Airway epithelial cell (primary cell): ENCODE data around the gene CEP68.

DNA sequence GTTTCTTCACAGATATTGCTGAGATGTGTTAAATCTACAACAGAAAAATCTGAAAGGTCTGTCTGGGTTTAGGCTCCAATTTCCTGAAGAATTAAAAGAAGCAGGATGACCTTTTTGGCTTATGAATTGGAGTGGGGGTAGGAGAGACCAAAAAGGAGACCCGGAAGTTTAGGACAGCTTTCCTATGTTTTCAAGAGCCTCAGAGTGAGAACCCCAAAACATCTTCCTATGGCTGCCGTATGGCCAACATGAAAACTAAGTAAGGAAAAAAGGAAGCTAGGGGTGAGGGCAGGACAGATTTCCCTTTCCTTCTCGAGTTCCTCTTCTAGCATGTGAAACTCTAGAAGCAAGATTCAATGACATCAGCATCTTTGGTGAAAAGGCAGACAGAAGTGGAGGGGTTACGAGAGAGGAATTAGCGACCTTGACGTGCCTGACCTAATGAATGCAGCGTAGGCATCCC, 47.7 kb upstream of the PELI1 start:
- RAMPAGE, long total RNA: no peak

DNA sequence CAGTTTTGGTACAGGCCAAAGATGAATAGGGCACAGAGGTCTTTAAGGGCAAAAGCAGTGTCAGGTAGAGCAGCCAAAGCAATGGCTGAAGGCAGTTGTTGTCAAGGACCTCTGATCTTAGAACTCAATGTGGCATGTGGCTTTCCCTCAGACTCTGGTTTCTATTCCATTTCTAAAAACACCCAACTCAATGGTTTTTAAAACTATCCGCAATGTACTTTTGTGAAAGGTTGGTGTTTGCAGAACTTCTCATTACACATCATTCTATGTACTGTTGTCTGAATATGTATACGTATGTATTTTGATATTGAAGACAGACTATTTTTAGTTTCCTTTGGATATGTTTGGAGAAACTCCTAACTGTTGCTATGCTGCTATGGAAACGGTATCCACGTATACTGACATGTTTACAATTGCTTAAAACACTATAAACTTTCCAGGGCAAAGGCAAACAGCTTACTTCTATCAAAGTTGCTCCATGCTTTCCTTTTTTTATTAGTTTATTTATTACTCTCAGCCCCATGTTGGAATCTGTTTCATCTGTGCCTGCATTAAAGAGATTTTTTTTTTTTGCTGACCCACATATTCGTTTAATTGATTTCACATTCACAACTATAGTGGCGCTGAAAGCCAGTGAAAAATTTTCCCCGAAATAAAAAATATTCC, 58.2 kb upstream of the PELI1 start:
- RAMPAGE, long total RNA: no peak

DNA sequence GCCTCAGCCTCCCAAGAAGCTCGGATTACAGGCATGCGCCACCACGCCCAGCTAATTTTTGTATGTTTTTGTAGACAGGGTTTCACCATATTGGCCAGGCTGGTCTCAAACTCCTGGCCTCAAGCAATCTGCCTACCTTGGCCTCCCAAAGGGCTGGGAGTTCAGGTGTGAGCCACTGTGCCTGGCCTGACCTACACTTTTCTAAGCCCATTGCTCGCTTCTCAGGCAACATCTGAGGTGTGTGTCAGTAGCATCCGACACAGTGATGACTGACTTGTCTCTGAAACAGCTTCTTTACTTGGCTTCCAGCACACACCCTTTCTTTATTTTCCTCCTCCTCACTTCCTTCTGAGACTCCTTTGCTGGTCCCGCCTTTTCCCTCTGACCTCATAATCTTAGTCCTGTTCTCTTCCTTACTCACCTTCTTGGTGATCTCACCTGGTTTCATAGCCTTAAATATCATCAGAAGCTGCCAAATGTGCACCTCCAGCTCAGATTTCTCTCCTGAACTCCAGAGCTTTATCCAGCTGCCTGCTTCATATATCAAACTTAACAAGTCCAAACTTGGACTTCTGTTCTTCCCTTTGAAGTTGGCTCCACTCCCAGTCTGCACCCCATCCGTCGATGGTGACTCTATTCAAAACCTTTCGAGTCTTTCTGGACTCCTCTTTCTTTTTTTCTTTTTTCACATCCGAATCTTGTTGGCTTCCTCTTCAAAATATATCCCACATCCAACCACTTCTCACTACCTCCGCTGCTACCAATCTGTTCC, 66.6 kb upstream of the PELI1 start:
- RAMPAGE, long total RNA: start-site peak on the minus strand centred at position 526 of the sequence, 26 bp wide, 35 and 21 reads in 2 replicates

- RAMPAGE, long total RNA: no peak
These were observed 78.1 kb upstream of the PELI1 start for GRCh38 chr2:64222236-64222837.

GRCh38 chr2:64312238-64312898, 141.6 kb upstream of the LGALSL start:
- RAMPAGE, long total RNA: no peak

GRCh38 chr2:64325852-64326448, 128.0 kb upstream of the LGALSL start:
- RAMPAGE, long total RNA: no peak

GRCh38 chr2:64474187-64474476, 20.2 kb downstream of the LGALSL start:
- RAMPAGE, long total RNA: no peak

DNA sequence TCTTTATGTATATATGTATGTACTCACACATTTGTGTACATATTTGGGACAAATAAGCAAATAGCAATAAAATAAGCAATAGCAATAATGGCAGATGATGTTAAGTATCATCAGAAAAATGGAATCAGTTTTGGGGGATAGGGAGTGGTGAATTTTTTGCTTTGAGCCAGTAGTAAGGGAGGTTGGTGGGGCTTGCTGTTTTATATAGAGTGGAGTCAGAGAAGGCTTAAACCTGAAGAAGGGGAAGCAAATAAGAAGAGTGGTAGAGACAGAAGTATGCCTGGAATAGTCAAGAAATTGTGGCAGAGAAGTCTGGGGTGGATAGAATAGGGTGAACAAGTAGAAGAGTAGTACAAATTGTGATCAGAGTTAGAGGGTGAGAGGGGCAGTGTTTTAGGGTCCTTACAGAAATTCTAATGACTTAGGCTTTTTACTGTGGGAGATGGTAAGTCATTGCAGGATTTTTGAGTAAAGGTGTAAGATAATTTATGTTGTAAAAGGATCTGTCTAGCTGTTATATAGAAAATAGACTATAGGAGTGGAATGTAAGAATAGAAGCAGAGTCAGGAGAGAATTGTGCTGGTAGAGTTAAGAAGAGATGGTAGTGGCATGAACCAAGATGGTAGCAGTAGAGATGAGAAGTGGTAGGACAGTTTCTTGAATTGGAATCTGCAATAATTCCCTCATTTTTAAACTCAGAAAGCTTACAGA, 4.4 kb downstream of the AFTPH start:
- RAMPAGE, long total RNA: no peak

DNA sequence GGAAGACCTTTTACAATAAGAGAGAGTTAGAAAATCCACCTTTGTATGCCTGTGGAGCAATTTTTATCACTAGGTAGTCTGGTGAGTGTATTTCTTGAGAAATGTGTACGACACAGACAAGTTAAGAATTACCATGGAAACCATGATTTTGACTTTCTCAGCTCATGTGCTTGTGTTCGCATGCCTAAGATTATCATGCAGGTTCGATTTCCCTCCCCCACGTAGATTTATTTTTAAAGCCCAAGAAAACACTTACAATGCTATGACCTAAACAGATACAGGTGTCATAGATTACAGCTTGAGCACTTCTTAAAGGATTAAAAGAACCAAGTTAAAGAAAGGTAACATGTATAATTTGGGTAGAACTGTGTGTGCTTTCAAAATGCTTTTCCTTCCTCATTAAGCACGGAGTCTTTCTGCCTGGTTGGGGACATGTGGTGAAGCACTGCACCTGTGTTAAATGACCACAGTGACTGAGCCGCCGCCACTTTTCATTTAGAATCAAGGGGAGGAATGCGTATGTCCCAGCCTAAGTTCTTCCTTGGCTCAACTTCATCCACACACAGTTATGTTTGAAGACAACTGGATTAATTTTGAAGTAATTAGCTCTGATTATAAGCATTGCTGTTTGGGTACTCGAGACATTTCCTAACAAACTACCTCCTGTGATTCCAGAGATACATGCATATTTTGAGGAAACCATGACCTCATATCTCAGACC, 16.5 kb downstream of the SERTAD2 start:
- RAMPAGE, long total RNA: no peak

GRCh38 chr2:64858593-64859184, 130.5 kb upstream of the SLC1A4 start:
- RAMPAGE, long total RNA: no peak

DNA sequence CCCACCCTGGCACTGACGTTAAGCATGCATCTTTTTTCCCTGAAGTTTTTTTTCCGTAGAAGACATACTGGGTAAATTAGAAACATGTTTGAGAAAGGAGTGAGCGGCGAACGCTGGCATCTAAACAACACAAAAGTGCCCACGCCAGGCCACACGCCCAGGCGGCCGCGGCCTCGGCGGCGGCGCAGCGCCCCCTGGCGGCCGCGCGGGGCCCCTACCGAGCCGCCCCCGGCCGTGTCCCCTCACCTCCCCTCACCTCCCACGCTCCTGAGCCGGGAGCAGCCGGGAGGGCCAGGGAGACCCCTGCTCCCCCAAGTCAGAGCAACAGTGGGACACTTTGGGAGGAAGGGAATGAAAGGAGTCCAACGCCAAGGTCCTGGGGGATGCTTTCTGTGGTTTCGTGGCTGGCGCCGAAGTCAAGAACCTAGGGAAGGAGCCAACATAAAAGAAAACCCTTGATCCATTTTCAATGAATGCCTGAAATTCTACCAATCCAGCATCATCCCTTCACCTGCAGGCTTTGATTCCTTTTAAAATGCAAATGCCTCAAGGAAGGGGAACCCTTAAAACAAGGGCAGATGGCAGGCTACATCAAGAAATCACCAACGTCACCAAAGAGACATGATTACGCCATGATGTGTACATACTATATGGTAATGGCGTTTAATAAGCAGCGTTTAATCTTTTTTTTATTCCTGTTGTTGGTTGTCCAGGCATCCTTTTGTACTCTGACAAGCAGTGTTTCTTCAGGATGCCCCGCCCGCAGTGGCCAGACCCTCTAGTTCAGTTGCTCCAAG, 123.5 kb upstream of the SLC1A4 start:
- RAMPAGE, long total RNA: no peak

DNA sequence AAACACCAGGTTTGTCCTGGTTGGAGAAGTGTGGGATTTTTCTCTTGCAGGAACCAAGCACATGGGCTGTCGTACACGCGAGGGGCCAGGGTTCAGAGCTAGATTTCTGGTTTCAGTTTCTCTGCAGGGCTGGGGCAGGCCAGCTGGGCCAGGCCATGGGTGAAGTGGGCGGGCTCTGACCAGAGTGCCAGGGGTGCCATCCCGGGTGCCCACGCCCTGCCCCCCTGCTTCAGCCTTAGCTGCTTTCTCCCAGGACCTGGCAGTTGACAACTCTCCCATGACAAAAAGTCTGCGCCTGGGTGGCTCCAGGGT, 51.3 kb upstream of the SLC1A4 start:
- RAMPAGE, long total RNA: no peak

DNA sequence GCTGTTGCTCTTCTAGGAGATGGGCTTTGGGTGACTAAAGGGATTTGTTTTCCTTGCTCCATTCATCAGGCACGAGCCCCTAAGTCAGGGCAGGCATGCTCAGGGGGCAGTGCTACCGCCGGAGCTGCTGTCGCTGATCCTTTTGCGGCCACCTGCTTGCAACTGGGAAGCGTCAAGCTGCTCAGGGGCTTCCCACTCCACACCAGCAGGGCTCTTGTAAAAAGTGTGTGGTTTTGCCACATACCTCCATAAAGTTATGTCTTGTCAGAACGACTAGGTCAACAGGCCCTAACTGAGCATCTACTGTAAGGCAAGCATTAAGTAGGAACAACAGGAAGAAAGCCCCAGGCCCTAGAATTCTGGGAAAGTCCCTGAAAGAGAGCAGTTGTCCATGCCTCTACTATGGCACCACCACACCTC, 32.3 kb upstream of the CEP68 start:
- RAMPAGE, long total RNA: no peak

GRCh38 chr2:65027697-65028179, 28.5 kb upstream of the CEP68 start:
- RAMPAGE, long total RNA: no peak

DNA sequence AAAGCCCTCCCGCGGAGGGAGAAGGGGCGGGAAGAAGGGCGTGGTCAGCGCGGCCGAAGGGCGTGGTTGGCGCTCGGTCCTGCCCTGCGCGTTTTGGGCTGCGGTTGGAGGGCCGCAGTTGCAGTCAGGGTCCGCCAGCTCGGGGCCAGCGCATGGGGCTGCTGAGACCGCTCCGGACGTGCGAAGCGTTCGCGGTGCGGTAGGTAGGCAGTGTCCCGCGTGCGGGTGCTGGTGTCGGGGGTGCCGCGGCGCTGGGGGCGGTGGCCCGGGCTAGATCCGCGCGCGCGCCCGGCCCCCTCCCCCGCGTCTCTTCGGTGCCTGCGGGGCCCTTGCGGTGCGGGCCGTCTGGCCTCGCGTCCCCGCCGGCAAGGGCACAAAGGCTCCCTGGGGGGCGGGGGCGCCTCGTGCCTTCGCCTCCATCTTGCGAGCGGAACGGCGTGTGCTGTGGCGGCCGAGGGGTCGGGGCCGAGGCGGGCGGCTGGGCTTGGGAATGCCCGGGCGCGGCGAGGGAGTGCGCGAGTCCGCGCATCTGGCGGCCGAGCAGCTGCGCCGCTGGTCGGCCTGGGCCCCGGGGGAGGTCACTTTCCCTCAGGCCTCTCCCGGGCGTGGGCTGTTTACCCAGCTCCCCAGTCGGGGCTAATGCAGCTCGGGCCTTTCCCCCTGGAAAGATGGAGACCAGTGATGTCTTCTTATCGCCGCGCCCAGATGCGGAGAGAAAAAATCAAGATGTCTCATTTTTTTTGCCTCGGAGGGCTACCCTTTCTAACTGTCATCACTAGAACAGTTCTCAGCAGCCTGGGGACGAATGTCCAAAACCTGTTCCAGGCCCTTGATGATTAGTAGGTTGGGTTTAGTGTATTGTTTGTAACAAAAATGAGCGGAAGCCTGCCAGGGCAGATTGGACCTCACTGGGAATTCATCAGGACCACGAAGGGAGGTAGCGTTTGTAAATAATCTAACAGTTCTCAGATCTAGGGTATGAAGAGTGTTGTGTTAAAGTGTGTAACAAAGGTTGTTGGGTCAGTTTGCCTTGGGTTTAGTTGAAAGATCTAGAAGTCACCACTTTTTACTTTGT, at the start of gene CEP68:
CEP68 (plus strand) TSS at position 91 of the 1,075 bp plus-strand sequence.
- RAMPAGE, long total RNA: no peak

DNA sequence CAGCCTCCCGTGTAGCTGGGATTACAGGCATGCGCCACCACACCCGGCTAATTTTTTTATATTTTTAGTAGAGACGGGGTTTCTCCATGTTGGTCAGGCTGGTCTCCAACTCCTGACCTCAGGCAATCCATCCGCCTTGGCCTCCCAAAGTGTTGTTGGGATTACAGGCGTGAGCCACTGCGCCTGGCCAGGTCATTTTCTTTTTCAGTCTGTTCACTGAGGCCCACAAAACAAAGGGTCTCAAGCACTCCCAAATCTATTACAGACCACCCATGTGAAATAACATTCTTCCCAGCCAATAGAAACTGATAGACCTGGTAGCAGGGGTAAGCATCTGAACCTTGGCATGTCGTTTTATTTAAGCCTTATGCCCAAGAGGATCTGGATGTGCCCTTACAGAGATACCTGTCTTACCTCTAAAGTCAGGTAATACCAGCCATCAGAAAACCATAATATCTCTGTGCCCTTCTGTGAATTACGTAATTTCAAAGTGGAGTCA, 25.6 kb downstream of the CEP68 start:
- RAMPAGE, long total RNA: no peak

DNA sequence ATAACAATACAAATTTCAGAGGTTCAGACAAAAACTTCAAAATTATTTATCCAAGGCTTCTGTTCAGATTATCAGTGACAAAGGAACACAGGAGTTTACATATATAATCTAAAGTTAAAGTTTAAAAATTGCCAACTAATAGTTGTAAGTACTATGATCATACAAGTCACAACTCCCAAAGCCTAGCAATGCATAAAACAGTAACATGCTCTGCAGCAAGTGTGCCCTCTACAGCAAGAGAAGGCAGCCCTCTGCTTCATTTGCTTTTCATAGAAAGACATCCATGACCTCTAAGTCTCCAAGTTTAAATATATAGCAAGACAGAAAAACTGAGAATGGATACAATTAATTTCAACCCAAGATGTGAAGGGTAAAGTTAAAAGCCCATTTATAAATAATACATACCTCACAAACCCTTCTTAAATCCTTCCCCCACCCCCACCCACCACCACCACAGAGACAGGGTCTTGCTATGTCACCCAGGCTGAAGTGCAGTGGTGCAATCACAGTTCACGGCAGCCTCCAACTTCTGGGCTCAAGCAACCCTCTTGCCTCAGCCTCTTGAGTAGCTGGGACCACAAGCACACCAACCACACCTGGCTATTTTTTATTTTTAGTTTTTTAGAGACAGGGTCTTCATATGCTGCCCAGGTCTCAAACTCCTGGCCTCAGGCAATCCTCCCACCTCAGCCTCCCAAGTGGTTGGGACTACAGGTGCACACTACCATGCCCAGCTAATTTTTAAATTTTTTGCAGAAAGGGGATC, 13.1 kb downstream of the RAB1A start:
- RAMPAGE, long total RNA: no peak

GRCh38 chr2:65128506-65129194, 1.3 kb downstream of the RAB1A start:
- RAMPAGE, long total RNA: no peak

GRCh38 chr2:65204548-65204876, 23.1 kb upstream of the ACTR2 start:
- RAMPAGE, long total RNA: no peak

- RAMPAGE, long total RNA: start-site peak on the plus strand at chr2:65204975-65205007, 108 and 18 reads in 2 replicates
These were observed 22.8 kb upstream of the ACTR2 start for GRCh38 chr2:65204877-65205100.